Suprapubic skin (tissue), 4 donors: ENCODE results near the gene ZNF385B.

GRCh38 chr2:179238957-179239553, 25.6 kb downstream of the SESTD1 start:
- PRO-cap: no peak
- RAMPAGE, long total RNA, 4 experiments: no peak in any of the 4 experiments

GRCh38 chr2:179274747-179275188, 10.1 kb upstream of the SESTD1 start:
- PRO-cap: no peak
- RAMPAGE, long total RNA, 4 experiments: no peak in any of the 4 experiments

GRCh38 chr2:179594305-179594576, 267.2 kb downstream of the ZNF385B start:
- PRO-cap: no peak
- RAMPAGE, long total RNA, 4 experiments: no peak in any of the 4 experiments

DNA sequence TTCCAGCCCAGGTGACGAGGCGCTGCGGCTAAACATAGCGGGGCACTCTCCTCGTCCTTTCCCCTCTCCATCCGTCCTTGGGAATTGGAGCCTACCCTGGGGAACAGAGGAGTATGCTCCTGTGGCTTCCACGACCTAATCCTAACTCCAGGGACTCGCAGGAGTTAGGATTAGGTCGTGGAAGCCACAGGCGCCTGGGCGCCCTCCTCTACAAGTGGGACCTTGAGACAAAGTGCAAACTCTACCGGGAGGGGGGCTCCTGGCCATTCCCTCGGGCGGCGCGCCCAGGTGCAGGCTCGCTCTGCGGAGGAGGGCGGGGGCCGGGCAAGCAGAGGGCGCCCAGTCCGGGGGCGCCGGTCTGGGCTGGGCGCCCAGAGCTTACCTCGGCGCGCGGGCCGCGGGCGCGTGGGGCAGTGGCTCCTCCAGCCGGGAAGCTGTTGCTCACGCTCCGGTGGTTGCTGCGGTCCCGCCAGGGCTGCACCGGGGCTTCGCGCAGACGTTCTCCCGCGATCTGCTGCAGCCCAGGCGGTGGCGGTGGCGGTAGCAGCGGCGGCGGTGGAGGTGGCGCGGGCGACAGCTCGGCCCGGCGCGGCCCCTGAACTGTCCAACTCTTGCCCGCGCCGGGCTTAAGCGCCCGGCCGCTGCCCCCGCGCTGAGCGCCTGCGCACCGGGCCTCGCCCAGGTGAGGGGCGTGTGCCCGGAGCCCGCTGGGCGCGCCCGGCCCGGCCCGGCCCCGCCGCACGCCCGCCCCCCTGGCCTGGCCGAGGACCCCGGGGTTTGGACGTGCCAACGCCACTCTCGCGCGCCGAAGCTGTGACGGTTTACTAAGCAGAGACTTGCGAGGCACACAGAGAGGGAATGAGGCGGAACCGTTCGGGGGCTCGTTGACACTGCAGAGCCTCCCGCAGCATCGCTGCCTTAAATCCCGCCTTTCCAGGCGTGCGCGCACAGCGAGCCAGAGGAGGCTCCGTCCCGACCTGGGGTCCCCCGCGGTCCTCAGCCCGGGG, at the start of gene ZNF385B:
Gene ZNF385B, minus strand, starts transcription at position 894 of the 1,007 bp plus-strand sequence.
- PRO-cap: bidirectional peak, plus-strand start at position 850 of the sequence, minus-strand start at position 860 of the sequence
- RAMPAGE, long total RNA, 4 experiments: no peak in any of the 4 experiments

GRCh38 chr2:180033748-180034744, 26.9 kb upstream of the CWC22 start:
- PRO-cap: no peak
- RAMPAGE, long total RNA, 4 experiments: no peak in any of the 4 experiments

DNA sequence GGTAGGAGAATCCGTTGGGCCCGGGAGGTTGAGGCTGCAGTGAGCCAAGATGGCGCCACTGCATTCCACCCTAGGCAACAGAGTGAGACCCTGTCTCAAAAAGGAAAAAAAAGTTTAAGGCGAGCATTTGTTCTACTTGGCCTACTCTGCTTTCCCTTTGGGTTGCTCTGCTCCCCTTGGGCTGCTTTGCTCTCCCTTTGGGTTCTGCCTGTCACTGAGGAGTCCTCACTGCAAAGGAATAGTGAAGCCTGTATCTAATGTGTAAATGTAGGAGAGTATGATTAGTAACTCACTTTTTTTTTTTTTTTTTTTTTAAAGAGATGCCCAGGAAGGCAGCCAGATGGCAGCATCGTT, 118.2 kb upstream of the CWC22 start:
- PRO-cap: no peak
- RAMPAGE, long total RNA, 4 experiments: no peak in any of the 4 experiments

DNA sequence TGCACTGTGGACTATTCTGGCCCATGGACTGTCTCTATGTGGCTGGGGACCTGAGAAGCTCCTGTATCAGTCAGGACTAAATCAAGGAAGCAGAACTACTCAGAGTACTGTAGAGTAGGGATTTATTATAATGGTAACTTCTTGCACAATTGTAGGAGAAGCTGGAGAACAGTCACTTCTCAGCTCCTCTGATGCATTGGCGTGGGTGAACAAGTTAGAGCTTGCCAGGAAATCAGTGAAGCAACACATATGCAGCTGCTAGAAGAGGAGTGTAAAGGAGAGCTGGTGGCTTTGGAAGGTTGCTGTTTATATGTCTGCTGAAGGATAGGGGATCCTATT, 215.5 kb upstream of the CWC22 start:
- PRO-cap: no peak
- RAMPAGE, long total RNA, 4 experiments: start-site peak on the plus strand in 2 of 4 experiments, centred at positions 265 to 280 of the sequence, 19 to 67 reads per replicate

GRCh38 chr2:180979375-180979907, 964 bp upstream of the UBE2E3 start:
- PRO-cap: no peak
- RAMPAGE, long total RNA, 4 experiments: no peak in any of the 4 experiments

- PRO-cap: no peak
- RAMPAGE, long total RNA, 4 experiments: start-site peak on the plus strand in 1 of 4 experiments, at chr2:181013358-181013663 at its widest, 5 reads per replicate
Observed at GRCh38 chr2:181013080-181014120, 33.0 kb downstream of the UBE2E3 start.

GRCh38 chr2:181054363-181055333, 74.2 kb downstream of the UBE2E3 start:
- PRO-cap: no peak
- RAMPAGE, long total RNA, 4 experiments: no peak in any of the 4 experiments

DNA sequence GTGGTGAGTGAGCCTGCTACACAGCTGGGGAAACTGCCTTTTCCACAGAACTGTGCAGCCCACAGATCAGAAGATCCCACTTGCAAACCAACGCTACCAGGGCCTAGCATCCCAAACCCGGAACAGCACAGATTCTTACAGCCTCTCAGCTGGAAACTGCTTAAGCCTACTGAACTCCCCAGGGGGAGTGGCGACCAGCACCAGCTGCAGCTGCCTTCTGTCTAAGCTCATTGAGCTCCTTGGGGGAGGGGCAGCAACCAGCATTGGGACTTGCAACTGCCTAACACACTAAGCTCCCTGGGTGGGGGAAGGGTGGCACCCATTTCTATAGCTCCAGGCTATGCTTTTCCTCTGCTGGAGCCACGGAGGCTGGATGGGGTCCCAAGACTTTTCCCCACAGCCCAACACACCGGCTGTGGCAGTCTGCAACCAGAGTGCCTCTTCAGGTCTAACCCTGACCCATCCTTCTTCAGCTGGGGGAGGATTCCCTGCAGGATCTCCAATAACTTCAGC, 46.1 kb upstream of the ITGA4 start:
- PRO-cap: no peak
- RAMPAGE, long total RNA, 4 experiments: no peak in any of the 4 experiments

GRCh38 chr2:181678101-181678920, 2.0 kb downstream of the NEUROD1 start:
- PRO-cap: no peak
- RAMPAGE, long total RNA, 4 experiments: no peak in any of the 4 experiments

DNA sequence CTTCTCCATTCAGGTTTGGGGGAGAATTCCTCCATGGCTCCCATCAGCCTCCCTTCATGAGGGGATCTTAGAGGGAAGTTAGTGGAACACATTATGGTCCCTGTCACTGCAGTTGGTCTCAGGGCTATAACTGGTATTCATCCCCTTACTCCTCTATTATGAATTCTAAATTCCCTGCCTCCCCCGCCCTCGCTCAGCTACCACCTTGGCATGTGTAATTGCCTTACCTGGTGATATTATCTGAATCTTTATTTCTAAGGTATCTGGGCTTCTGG, 48.4 kb upstream of the NEUROD1 start:
- PRO-cap: no peak
- RAMPAGE, long total RNA, 4 experiments: no peak in any of the 4 experiments

DNA sequence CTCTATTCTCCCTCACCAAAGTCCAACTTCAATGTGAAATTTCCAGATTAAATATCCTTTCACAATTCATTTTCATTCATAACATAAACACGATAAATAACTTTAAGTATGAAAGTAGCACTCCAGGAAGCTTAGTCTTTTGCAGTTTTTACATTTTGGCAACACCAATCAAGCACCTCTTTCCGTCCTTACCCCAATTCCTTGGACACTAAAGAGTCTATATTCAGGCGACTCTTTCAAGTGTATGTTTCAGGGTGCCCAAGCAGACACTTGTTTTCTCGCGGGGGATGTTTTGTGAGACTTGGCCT, 354 bp upstream of the ITPRID2 start:
- PRO-cap: no peak
- RAMPAGE, long total RNA, 4 experiments: no peak in any of the 4 experiments

- PRO-cap: no peak
- RAMPAGE, long total RNA, 4 experiments: no peak in any of the 4 experiments
Observed at GRCh38 chr2:181901582-181902854, 10.5 kb downstream of the ITPRID2 start.

GRCh38 chr2:181929425-181930490, 38.2 kb downstream of the ITPRID2 start:
- PRO-cap: no peak
- RAMPAGE, long total RNA, 4 experiments: no peak in any of the 4 experiments

DNA sequence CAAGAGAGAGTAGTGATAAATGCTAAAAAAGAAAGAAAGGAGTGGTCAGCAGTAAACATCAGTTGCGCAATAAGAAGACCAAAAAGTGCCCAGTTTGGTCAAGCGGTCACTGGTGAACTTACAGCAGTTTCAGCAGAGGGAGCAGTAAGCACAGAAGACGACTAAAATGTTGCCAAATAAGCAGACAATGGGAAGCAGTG, 45.8 kb downstream of the DNAJC10 start:
- PRO-cap: no peak
- RAMPAGE, long total RNA, 4 experiments: no peak in any of the 4 experiments

DNA sequence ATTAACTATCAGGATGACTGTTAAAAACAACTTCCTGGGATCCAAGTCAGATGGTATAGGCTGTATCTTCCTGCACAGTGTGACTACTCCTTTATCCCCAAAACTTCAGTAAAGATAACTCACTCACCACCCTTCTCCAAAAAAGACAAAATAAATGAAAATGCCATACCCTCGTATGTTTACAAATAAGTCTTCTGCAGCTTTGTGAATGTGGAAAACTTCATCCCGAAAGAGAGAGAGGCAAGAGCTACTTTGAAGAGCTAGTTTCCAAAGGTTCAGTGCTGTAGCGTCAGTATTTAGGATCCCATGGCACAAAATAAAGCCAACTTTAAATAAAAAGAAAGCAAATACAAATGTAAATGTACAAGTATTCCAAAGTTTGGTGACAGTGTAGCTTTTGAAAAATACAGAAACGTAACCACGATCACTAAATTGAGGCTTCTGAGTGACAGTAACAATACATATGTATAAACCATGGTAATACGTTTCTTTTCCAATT, 49.3 kb downstream of the NCKAP1 start:
- PRO-cap: no peak
- RAMPAGE, long total RNA, 4 experiments: start-site peak on the minus strand in 1 of 4 experiments, centred at position 276 of the sequence, 45 reads per replicate

DNA sequence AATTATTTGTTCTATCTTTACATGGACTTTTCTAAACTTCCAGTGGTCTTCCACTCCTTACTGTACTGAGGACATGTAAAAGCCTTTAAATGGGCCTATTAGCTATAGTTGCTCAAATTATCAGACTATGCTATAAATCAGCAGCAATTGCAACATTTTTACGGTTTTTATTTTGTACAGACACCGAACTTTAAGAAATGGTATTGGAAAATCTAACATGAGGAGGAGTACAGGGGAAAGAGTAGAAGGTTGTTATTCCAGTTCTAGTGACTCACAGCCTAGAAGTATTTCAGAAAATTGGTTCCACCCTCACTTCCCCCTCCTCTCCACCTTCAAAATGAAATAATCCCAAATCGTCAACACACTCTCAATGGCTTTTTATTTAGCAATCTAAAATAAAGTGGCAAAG, 1.2 kb downstream of the NCKAP1 start:
- PRO-cap: no peak
- RAMPAGE, long total RNA, 4 experiments: no peak in any of the 4 experiments

- PRO-cap: no peak
- RAMPAGE, long total RNA, 4 experiments: no peak in any of the 4 experiments
Observed at GRCh38 chr2:183615003-183615566, 490.8 kb downstream of the NUP35 start.